GM12892 (cell line): ENCODE data around the genes C16orf95, MAP1LC3B and ZCCHC14.

DNA sequence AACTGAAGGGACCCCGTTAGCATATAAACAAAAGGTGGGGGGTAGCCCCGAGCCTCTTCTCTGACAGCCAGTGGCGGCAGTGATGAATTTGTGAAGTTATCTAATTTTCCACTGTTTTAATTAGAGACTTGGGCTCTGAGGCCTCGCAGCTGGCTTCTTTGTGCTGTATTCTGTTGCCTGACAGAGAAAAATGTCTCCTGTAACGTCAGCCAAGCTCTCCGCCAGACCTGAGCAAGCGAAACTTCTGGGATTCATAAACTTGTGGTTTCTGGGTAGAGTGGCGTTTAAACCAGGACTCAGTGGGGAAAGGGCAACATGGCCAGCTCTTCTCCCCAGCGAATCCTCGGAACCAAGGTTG is 113.9 kb upstream of the FOXF1 start:
- RRBS, result no CpG with 5 or more reads among the region's 10 CpGs

- RRBS, result no CpG with 5 or more reads among the region's 12 CpGs
Observed at GRCh38 chr16:86396839-86397431, 113.4 kb upstream of the FOXF1 start.

DNA sequence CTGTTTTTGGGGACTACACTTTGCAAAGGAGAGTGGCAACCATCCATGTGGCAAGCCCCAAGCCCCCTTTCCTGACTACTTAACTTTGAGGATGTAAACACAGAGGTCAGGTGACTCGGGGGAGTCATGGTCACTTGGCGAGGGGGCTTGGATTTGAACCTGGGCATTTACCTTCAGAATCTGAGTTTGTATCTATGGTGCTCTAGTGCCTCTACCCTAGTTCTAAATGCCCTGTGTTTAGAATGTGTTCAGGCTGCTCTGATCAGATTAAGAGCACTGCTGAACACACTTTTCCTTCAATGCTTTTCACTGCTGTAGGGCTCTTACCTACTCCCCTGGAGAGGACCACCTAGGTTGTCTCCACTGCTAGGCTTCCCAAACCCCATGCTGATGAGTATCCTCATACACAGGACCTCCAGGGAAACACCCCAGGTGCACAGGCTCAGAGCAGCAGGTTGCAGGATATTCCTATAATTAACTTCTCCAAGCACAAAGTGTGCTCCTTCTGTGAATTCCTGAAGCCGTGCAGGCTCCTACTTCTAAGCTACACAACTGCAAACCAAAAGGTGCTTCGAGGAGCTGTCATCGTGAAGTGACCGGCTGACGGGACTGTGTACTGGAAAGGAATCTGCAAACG is 21.9 kb upstream of the FOXF1 start:
- RRBS, result no CpG with 5 or more reads among the region's 8 CpGs

DNA sequence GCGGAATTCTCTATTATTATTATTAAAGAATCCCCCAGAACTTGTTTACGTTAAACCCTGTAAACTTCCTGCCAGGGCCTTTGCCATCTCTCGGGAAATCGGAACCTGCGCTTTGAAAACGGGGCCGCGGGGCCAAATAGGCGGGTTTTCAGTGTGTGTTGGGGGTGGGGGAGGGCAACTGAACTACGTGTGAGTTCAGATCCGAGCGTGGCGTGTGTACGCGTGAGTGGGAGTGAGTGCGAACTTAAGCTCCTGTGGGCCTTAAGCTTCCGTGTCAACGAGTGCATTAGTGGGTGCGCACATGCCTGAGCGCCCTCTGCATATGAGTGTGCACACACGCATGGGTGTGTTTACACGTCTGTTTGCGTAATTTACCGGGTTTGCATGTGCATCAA is 1.4 kb upstream of the FOXF1 start:
- RRBS, result no CpG with 5 or more reads among the region's 24 CpGs

- RRBS, result no CpG with 5 or more reads among the region's 10 CpGs
Observed at GRCh38 chr16:86569934-86570285, 3.3 kb downstream of the FOXC2 start.

- RRBS, result no CpG with 5 or more reads among the region's 20 CpGs
Observed at GRCh38 chr16:86619196-86619766, 40.9 kb downstream of the FOXL1 start.

- RRBS, result no CpG with 5 or more reads among the region's 11 CpGs
Observed at GRCh38 chr16:86639545-86639927, 61.2 kb downstream of the FOXL1 start.

DNA sequence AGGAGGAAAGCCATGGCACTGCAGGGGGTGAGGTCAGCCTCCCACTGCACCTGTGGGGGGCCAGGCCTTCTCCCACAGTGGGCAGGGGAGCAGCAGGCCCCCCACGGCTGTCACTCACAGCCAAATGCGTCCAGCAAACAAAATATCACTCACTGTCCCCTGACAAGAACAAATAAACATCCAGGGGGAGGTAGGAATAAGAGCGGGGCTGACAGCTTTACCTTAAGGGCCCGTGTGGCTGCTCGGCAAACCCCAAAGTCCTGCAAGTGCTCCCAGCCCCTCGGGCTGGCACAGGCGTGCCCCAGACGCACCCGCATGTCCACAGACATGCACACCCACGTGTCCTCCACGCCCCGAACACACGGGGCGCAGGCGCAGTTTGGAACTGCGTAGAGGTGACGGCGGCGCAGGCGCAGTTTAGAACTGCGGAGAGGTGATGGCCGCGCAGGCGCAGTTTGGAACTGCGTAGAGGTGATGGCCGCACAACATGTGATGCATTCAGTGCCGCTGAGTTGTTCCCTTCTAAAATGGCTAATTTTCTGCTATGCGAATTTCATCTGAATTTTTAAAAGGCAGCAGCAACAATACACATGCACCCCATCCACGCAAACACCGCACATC is 291.2 kb downstream of the FOXL1 start:
- RRBS, result no CpG with 5 or more reads among the region's 30 CpGs

GRCh38 chr16:87057131-87058062 is 259.8 kb downstream of the C16orf95 start:
- RRBS, result 100% methylated on average over 1 of the region's 35 CpGs

DNA sequence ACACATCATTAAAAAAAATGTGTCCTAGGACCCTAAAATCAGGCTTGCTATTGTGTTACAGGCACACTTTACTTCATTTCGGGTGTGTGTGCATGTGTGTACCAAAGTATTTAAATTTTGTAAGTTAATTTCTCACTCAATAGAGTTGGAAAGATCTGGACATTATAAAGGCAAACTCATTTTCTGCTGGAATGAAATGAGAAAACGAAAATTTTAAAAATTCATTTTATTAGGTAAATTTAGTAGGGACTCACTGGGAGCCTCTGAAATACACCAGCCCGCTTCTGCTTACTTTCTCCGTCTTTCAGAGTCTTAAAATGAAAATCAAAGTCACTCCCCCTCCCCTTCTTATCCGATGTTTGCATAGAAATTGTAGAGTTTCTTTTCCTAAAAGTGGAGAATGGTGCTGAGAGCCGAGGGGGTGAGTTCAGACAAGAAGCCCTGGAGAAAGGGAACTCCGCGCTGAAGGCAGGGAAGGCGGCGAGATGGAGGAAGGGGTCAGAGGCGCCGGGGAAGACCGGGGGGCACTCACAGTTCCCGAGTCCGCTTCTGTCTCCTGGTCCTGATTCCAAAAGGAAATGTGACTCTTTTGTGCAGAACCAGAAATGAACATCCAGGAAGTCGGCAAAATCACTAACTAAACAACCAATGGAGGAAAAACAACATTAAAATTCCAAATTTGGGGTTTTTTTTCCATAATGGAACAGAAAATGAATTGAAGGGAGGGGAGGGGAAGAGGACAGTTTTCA is 252.6 kb downstream of the C16orf95 start:
- RRBS, result no CpG with 5 or more reads among the region's 16 CpGs

DNA sequence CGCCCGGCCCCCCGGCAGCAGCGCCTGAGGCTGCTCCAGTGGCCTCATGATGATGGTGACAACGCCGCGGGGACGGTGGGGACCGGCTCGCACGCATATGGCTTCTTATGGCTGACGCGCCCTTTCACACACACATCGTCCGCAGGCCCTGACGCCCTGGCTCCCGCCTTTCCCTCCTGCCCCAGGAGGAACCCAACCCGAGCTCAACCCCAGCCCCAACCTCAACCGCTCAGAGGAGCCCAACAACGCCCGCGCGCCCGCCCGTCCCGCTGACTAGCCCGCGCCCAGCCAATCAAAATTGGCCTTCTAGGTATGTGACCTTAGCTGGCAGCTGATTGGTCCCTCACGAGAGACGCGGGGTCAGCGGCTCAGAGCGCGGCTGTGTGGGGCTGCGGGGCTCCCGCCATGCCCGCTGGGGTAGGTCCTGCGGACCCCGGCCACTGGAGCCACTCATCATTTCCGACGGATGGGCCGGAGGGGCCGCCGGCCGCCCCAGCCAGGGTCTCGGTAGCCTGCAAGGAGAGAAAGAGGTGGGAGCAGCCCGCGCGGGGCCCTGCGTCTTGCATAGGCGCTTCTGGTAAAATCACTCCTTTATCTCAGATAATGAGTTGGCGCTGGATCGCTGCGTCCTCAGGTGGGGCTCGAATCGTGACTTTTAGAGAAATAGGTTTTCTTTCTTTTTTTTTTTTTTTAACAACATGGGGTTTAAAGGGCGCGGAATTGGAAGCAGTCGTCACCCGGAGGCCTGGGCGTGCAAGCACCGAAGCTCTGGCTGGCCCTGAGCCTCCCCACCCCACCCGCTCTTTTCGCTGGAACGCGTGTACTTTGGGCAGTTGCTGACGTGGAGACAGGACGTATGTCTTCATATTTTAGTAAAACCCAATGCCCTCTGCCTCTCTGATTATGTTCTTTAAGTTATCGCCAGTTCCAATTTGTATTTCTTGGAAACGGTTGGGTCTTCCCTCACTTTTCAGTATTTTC is at the start of gene C16orf95:
Gene C16orf95 (minus strand): TSS at position 247 of the 981 bp plus-strand sequence.
- RRBS, result under 1% methylated on average over 8 of the region's 70 CpGs

- RRBS, result no CpG with 5 or more reads among the region's 13 CpGs
Observed at GRCh38 chr16:87326175-87326805, 9.1 kb upstream of the C16orf95 start.

DNA sequence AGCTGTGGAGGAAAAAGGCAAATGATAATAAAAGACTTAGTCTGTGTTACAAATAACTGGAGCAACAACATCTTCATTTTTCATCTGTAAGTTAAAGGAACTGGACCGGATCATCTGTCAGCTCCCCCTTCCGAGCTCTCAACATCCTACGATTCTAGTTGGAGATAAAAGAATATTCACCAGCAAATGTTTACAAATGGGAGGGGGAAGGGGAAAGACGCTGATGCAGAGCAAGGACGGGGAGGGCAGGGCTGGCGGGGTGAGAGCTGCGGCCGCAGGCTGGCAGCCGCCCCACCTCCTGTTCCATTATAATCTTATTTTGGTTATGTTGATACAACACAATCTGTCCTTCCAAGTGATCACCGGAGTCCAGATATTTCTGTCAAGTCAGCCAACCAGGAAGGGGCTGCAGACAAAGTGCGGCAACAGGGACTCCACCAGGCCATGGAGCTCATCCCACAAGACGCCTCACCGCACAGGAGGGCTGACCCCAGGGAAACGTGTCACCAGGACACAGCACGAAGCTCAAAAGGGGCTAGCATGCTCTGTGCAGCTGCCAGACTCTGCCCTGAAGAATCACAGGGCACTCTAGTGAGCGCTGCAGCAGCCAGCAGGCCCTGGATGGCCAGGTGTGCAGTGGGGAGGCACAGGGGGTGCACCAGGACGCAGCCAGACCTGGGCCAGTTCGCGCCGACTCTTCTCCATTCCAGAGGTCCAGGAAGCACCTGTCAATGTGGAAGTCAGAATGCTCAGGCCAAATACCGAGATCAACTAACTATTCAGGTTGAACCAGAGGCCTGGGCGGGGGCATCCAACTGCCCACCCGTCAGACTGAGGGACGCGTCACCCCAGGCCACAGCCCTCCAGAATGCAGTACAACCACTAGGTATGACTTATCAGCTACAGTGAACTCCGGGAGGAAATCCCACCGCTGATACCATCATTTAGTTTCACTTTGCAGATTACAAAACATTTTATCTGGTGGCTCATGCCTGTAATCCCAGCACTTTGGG is 19.5 kb downstream of the FBXO31 start:
- RRBS, result no CpG with 5 or more reads among the region's 27 CpGs

GRCh38 chr16:87392215-87392583 is at the start of gene MAP1LC3B:
TSS of gene MAP1LC3B (plus strand) at chr16:87392336.
- RRBS, result under 1% methylated on average over 8 of the region's 54 CpGs

- RRBS, result no CpG with 5 or more reads among the region's 13 CpGs
Observed at GRCh38 chr16:87399122-87399939, 7.2 kb downstream of the MAP1LC3B start.

DNA sequence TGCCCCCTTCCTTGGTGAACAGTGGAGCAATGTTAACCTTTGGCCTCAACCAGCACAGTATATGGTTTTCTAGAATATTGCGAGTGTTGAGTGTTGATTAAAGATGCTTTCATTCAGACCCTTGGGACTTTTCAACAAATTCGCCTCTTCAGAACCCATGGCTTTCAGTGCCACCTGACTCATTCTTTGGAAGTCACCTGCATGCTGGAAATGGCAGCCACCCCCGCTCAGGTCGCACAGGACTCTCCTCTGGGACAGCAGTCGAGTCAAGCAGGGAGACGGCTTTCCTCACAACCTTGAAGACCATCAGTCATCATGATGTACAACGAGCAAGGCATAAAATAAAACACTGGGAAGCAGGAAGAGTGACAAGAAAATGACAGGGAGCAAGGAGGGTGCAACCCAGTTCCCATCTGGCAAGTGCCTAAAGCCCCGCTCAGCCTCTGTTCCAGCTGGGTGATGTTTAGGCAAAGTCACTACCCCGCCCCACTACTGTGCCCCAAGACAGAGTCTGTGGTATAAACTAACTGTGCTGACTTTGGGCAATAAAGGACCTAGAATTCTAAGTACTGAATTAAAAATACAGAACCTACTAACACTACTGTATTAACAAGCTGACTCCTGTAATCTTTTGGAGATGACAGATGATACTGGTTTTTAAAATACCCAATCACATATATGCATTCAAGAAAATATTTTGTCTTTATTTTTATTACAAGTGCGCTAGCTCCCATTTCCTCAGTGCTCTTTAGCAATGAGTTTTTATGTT is 14.7 kb downstream of the MAP1LC3B start:
- RRBS, result no CpG with 5 or more reads among the region's 10 CpGs

GRCh38 chr16:87461295-87462214 is 31.3 kb downstream of the ZCCHC14 start:
- RRBS, result no CpG with 5 or more reads among the region's 15 CpGs

GRCh38 chr16:87490090-87491024 is 2.5 kb downstream of the ZCCHC14 start:
- RRBS, result no CpG with 5 or more reads among the region's 32 CpGs

GRCh38 chr16:87492518-87493465 is at the start of gene ZCCHC14:
TSS of gene ZCCHC14 (minus strand) at chr16:87493024.
- RRBS, result 5% methylated on average over 31 of the region's 150 CpGs